ENCODE measurements around a stretch of chr2.

GRCh38 chr2:217075387-217075632 is 215.4 kb upstream of the TNP1 start:
- RRBS: no CpG with 5 or more reads among the region's 2 CpGs

GRCh38 chr2:217698484-217699280 is 304.1 kb downstream of the TNS1 start:
- RRBS: no CpG with 5 or more reads among the region's 6 CpGs

DNA sequence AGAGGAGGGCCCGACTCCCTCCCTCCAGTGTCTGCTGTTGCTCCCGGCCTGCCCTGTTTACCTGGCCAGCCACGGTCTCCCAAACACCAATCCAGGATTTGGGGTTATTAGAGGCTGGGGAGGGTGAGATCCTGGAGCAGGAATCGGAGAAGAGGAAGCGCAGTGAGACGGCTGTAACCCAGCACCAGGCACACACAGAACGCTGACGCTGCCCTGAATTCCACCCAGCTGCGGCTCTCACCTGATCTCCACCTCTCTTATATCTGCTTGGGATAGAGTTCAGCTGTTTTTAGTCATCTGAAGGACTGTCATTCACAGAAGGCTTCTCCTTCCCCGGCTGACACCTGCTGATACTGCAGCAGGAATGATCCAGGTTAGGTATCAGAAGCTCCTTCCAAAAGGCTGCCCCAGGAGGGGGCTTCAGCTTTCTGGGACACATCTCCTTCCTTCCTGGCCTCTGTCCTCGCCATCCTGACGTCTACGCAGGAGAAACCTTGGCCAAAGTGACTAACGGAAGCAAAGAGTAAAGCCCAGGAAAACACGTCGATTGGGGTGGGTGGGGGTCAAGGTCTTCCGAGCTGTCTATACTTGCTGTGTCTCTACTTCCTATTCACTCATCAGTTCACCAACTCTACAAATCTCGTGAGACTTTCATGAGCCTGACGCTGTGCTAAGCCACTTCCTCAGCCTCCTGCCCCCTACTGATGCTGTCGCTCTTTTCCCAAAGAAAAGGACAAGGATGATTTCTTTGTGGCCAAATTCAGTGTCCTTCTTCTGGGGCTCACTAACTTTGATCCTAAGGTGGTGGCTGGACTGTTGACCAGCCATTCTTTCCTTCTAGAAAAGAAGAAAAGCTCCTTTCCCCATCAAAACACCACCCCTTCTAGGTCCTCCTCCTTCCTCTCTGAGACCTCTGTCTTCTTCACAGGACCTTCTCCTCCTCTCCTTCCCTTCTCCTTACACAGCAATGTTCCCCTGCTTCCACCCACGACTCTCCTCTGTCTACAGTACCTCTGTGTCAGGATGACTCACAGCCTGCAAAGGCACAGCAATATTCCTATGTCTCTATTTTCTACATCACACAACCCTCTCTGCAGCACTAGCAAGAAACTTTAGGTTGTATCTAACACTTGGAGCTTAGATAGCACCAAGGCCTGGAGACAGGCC is 212.6 kb downstream of the TNS1 start:
- RRBS: 47% methylated on average over 2 of the region's 21 CpGs

DNA sequence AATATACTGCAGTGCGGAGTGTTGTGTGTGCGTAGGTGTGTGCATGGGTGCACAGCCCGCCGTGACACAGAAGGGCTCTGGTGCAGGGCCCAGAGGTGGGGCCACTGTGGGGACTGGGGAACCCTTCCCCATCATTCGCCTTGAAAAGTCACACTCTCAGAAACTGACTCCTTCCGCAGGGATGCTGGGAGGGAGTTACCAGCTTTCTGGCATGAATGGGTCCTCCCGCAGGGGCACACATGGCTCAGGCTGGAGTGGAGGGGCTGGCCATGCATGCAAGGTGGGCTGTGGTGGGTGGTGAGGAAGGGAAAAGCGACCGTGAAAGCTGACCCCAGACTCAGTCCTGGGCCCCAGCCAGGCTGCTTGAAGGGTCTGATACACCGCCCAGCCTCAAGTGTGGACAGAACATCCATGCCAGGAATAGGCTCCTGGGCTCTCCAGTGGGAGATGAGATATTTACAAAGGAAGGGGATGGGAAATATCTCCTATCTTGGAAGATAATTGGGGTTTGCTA is 201.1 kb downstream of the TNS1 start:
- RRBS: no CpG with 5 or more reads among the region's 10 CpGs

DNA sequence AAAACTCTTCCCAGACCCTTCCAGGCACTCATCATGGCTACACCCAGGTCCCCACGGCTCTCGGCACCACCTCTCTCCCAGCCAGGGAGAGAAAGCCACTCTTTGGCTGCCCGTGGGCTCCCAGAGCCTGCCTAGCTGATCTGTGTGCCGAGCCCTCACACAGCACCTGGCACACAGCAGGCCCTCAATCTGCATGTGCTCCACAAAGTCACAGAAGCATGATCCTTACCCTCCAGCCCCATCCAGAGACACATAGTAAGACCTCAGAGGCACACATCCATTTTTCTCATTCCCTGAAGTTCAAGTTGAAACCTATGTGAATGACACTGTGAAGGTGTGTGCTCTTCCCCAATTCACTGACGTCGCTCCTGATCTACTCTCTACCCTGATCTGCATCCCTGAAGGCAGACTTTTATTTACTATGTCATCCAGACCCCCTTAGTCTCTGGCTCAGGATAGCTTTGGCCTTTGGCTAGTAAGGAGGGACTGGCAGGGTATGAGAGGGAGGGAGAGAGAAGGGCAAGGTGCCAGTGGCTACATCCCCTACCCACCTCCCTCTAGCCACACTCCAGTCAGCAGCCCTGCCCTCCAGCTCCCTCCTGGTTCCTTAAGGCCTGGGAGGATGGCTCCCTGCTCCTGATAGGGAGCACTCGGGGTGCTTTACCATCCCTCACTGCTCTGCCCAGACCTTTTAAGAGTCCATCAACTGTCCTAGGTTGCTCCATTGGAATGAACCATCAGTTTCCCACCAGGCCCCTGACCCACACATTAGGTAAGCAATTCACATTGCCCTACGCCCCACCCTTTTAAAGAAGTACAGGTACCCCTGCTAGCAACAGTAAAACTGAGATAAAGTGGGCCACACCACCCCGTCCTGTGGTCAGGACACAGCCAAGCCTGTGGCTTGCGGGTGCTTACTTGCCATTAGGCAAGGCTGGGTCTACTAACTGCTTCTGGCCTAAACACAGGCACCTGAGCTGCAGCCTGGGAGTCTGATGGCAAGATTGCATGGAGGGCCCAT is 177.7 kb downstream of the TNS1 start:
- RRBS: no CpG with 5 or more reads among the region's 10 CpGs

DNA sequence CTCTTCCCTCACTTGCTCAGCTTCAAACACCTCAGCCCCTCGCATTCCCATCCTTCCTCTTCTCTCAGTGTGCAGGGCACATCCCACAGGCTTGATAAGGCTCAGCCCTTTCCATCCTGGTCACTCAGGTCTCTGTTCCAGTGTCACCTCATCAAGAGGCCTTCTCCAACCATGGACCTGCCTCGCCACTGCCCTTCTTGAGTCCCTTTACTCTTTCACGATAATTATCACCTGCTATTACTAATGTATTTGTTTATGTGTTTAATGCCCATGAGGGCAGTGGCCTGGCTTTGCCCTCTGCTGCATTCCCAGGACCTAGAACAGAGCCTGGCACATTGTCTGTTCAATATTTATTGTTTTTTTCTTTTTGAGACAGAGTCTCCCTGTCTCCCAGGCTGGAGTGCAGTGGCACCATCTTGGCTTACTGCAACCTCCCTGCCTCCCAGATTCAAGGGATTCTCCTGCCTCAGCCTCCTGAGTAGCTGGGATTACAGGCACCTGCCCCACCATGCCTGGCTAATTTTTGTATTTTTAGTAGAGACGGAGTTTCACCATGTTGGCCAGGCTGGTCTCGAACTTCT is 111.0 kb downstream of the TNS1 start:
- RRBS: no CpG with 5 or more reads among the region's 5 CpGs

- RRBS: no CpG with 5 or more reads among the region's 15 CpGs
Measured at GRCh38 chr2:217903427-217904698, 98.9 kb downstream of the TNS1 start.

- RRBS: no CpG with 5 or more reads among the region's 4 CpGs
Measured at GRCh38 chr2:217904699-217904894, 98.2 kb downstream of the TNS1 start.

DNA sequence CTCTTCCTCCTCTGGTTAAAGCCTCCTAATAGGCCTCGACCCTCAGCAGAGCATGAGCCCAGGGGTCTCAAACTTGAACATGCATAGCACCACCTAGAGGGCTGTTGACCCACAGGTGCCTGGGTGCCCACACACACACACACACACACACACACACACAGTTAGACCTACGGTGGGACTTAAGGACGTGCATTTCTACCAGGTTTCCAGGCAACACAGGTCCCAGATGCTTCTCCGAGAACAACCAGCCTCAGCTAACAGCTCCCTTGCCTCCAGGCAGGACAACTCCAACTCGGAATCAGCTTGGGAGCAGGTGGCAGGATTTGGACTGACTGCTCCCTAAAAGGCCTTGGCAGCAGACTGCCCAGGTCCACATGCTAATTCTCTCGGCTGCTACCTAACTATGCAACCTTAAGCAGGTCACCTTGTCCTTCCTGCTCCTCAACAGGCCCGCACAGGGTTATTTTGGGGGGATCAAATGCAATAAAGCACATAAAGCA is 93.3 kb downstream of the TNS1 start:
- RRBS: no CpG with 5 or more reads among the region's 7 CpGs

- RRBS: no CpG with 5 or more reads among the region's 8 CpGs
Measured at GRCh38 chr2:217931091-217931750, 71.6 kb downstream of the TNS1 start.

GRCh38 chr2:217939449-217940261 is 63.1 kb downstream of the TNS1 start:
- RRBS: no CpG with 5 or more reads among the region's 8 CpGs

- RRBS: no CpG with 5 or more reads among the region's 5 CpGs
Measured at GRCh38 chr2:217953653-217954073, 49.1 kb downstream of the TNS1 start.

- RRBS: no CpG with 5 or more reads among the region's 1 CpG
Measured at GRCh38 chr2:217972422-217972861, 30.4 kb downstream of the TNS1 start.

GRCh38 chr2:217975120-217975546 is 27.7 kb downstream of the TNS1 start:
- RRBS: no CpG with 5 or more reads among the region's 4 CpGs

- RRBS: no CpG with 5 or more reads among the region's 3 CpGs
Measured at GRCh38 chr2:217993834-217994219, 9.0 kb downstream of the TNS1 start.

GRCh38 chr2:218218738-218219292 is 1.8 kb downstream of the ARPC2 start:
- RRBS: no CpG with 5 or more reads among the region's 3 CpGs

DNA sequence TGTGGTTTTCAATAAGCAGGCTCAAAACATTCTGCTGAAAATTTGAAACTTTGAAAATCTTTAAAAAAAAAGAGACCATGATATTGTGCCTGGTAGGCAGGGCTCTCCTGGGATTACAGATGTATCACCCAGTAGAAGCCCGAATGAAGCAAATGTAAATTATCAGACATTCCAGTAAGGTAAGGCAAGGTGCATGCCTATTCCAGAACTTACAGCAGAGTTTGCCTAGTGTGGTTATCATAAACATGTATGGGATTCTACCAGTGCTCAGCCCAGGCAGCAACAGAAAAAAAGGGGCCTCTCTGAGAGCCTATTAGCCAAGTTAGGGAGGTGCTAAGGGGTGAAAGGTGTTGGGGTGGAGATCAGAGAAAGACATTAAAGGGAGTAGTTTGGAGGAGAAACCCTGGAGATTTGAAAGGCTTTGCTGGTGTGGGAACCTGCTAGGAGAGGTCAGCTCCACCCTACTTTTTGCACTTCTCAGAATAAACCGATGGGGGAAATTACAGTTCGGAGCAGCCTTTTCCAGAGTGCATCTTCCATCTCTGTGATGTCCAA is 2.9 kb downstream of the ARPC2 start:
- RRBS: no CpG with 5 or more reads among the region's 3 CpGs

- RRBS: 0% methylated on average over 7 of the region's 23 CpGs
Measured at GRCh38 chr2:218291581-218292329, 548 bp downstream of the TMBIM1 start.

DNA sequence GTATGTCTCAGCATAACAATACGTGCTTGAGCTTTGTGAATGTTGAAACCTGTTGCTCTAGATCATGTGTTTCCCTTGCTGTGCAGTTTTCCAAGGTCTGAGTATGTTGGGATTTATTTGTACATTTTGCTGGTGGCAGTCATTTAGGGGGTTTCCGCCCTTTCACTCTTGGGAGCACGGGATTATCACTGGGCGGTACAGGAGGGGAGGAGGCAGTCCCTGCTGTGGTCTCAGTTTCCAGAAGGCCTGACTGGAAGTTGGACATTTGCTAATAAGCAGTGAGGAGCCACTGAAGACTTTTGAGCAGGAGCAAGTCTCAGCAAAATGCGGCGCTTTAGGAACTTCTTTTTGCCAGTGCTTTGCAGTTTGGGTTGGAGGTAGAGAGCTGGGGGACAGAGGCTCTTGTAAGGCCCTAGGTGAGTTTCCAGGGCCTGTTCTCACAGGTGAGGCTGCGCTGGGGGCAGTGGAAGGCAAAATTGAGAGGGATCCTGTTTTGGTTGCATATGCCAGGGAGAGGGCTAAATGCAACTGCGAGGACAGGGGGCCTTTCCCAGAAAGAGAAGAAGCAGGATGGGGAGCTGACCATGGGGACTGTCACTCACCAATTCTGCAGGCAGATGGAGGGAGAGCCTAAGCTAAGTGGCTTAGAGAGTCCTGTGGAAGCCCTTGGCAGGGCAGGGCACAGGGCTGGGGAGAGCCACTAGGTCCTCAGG is 24.7 kb upstream of the CATIP start:
- RRBS: no CpG with 5 or more reads among the region's 8 CpGs